ENCODE measurements around a stretch of chr2.

DNA sequence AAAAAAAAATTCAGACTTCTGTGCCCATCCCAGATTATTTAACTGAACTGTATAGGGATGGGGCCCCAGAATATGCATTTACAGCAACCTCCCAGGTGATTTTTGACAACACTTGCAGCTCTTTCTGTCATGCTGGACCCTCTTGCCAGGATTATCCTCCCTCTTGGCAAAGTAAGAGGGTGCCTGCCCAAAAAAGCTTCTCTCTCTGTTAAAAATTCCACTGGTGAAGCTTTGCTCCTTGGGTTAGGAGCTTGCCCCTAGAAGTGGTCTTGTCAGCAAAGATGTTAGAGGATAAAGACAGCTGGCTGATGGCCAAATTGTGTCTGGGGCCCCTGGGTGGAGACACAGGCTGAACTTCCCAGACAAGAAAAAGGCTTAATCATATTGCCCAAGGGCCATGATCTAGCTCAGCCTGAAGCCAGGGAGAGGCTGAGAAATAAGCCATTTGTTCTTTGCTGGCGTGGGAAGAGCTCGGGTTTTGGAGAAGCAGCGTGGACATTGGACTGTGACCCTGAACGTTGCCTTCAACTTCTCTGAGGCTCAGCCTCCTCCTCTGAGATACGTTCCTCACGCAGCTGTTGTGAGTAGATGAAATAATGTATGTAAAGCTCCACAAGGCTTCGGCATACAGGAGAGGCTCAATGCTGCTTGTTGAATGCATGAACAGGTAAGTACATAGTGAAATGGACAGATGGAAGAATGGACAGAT lies 153.1 kb downstream of the ZFP36L2 start:
- PRO-cap, 2 experiments: peak in 2 of 2 experiments; most common plus-strand start position 445 of the sequence (in 2)

DNA sequence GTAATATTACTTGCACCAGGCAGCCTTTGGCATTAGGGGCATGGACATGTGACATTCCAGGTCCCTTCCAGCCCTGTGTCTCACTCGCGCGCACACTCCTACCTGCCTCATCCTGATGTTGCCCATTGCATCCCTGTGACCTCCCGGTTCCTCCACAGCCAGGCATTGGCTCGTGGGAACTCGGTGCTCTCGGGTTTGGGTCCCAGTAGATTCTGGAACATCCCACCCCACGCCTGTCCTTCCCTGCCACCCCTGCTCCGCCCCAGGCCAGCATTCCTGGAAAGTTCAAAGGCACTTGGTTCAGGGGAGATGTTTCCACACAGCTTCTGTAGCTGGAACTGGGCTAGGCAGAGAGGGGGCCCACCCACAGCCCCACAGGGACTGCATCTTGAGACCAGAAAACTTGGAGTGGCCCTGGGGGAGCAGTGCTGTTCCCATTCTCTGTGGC lies 69.0 kb downstream of the ZFP36L2 start:
- PRO-cap, 2 experiments: no peak in any of the 2 experiments

DNA sequence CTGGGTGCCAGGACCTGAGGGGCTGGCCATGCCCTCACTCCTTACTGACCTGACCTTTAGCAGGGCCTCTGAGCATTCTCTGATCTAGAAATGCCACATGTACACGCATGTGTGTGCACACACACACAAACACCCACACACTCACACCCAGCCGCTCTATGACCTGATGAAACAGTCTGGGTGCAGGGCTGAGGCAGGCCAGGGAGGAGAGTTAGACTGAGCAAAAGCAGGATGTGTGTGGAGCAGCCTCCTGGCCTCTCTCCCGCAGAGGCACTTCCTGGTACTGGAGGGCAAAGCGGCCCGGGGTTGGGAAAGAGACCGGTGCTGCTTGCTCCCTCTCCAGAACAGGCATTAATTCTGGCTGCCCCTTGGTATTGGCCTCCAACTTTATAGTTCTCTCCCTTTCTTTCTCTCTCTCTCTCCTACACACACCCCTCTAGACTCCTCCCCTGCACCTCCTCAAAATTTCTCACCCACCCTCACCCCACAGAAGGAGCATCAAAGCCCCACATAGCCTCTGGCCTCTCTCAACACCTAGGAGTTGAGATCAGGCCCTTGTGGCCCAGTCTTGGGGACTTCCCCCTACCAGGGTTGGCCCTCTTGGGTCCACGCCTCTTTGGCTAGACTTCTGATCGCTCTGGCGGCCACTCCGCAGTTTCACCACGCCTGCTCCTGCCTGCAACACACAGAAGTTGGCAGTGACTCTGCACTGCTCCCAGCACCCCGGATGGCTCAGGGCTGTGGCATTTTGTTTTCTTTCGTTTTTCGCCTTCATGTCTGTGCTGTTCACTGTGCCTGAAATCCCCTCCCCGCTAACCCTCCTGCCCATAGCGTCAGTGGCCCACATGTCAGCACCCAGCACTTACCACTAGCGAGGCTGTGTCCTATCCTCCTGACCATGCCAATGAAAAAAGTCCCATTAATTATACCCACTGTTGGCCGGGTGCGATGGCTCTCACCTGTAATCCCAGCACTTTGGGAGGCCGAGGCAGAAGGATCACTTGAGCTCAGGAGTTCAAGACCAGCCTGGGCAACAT lies 67.6 kb downstream of the ZFP36L2 start:
- PRO-cap, 2 experiments: peak in 2 of 2 experiments; most common plus-strand start position 654 of the sequence (in 1); most common minus-strand start position 543 of the sequence (in 1)

DNA sequence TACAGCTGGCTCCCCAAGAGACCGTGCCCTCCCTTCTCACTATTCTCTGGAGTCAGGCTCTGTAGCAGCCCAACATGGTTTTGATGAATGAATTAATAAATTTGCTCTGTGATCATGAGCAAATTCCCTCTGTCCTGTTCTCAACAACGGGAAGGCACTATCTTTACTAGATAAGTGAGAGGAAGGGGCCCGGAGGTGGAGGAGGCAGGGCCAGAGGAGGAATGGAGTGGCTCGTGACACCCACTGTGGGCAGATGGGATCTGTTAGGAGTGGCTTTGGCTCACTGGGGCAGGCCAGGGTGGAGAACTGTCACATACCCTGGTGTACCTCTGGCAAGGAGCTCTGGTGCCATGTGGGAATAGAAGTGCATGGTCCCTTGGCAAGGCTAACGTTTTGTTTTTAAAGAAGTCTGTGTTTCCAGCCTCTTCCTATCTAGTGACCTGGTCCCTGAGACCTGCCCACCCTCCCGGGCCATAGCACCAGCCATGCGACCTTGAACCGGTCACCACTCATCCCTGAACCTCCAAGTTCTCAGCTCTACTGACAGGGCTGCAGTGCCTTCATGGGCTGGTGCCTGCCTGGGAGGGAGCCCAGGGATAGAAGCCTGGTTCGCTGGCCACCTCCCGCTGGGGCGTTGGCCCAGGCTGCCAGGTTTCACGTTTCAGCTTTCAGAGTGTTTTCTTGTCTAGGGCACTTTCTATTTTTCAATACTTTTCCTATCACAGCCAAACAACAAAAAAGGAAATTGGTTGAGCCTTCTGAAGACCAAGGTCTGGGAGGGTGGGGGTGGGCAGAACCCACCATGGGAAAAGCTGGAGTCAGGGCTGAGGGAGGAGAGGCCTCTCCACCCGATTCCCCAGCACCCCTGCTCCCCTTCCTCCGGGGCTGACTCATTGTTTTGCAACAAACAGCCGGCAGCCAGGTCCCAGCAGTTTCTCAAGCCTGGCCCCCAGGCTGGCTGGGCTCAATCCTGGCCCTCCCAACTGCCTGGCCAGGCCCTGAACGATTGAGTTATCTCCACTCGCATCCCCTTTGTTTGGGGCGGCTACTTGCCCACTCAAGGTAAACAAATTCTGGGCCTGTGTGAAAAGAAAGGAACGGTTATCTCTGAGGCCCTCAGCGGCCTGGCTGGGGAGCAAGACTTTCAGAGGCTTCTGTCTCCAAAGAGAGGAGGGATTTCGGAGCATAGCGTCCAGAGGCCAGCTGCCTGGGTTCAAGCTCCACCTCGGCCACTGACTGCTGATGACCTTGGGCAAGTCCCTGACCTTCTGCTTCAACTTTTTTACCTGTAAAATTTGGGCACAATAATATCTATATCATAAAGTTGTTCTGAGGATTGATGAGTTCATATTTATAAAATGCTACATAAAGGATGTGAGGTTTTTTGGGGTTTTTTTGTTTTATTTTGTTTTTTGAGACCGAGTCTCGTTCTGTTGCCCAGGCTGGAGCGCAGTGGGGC lies 47.7 kb downstream of the ZFP36L2 start:
- PRO-cap, 2 experiments: peak in 1 of 2 experiments; most common plus-strand start position 931 of the sequence (in 1); most common minus-strand start position 867 of the sequence (in 1)

GRCh38 chr2:43222365-43222697 lies 4.1 kb downstream of the ZFP36L2 start:
- PRO-cap, 2 experiments: no peak in any of the 2 experiments

DNA sequence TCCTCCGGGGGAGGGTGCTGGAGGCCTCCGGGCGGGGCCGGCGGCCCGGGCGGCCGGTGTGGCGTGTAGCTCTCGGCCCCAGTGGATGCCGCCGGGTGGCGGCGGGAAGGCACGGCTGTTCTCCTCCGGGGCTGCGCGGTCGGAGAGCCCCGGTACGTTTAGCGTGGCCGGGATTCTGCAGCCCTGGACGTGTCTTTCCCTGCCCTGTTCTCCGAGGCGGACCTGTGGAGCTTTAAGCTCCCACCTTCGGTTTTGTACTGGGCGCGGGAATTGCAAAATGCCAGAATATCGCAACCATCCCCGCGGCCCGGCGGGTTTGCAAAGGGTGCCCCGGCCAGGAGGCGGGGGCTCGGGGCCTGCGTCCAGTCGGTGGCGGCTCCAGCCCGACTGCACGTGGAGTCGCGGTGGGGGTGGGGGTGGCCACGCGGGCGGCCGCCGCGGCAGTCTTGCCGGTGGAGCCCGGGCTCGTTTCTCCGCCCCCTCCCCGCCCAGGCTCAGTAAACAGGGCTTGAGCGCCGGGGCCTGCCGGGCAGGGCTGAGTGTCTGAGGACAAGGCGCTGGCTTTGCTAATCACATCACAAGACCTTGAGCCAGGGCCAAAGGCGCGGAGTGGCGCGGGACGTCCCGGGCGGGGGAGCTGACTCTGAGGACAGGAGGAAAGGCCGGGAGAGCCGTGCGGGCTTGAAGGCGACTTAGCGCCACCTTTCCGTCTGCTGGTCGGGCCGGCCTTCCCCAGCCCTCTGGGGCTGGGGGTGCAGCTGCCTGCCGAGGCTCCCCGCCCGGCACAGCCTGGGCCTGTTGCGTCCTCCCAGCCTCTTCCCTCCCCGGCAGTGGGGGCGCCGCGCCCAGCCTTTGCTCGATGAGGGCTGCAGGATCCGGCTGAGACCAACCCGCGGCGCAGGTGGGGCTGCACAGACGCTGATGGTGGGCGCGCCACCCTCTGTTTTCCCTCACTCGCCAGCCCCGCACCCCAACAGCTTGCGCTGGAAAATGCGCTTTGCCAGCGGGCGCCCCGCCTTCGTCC lies 688 bp upstream of the ZFP36L2 start:
- PRO-cap, 2 experiments: peak in 2 of 2 experiments; most common plus-strand start position 81 of the sequence (in 2); most common minus-strand start position 391 of the sequence (in 2)

DNA sequence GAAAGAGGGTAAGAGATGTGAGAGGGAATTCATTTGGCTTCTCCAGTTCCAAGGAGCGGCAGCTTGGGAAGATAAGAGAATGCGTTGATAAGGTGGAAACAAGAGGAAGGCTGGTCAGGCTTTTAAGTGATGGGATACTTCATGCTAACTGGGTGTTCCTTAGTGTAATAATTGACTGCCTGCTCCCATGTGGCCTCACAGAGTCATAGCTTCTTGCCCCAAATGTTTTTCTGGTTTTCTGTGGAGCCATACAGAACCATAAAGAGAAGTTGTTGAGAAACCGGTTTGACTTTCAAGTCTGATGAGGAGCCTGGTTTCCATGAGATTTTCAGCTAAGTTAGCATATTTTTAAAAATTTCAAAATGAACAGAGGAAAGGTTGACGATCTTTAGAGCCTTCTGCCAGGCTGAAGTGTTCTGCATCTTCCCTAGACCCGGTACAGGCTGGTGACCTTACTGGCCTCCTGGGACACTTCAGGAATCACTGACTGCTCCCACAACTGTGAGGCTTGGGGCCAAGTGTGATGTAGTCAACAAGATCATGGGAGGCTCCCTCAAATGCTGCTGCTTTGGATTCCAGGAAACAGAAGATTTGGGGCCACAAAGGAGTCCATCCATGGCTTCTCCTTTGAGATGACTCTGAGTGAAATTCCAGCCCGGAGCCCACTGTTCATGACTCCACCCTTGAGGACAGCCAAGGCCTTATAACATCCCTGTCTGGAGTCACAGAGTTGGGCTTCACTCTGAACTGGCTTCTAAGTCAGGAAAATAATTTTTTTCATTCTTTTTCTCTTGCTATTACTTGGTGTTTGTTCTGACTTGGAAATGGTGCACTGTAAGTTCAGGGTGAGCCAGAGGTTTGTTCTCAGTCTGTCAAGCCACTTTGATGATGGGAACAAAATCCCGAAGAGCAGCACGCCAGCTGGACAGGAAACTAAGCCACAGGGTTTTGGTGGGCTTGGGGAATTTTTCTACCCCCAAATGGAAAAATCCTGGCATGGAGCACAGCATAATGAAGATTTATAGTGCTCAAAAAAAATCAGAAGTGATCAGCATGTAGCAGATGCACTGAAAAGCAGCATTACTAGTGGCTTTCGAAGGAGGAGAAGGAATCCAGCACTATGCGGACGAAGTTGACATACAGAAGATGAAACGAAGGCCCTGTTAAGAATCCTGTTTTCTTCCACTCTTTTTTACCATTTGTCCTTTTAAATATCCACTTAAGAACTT lies 97.9 kb upstream of the ZFP36L2 start:
- PRO-cap, 2 experiments: no peak in any of the 2 experiments

- PRO-cap, 2 experiments: peak in 1 of 2 experiments; most common plus-strand start chr2:43331607 (in 1); most common minus-strand start chr2:43331555 (in 1)
Observed at GRCh38 chr2:43331341-43331927, 105.0 kb upstream of the ZFP36L2 start.

DNA sequence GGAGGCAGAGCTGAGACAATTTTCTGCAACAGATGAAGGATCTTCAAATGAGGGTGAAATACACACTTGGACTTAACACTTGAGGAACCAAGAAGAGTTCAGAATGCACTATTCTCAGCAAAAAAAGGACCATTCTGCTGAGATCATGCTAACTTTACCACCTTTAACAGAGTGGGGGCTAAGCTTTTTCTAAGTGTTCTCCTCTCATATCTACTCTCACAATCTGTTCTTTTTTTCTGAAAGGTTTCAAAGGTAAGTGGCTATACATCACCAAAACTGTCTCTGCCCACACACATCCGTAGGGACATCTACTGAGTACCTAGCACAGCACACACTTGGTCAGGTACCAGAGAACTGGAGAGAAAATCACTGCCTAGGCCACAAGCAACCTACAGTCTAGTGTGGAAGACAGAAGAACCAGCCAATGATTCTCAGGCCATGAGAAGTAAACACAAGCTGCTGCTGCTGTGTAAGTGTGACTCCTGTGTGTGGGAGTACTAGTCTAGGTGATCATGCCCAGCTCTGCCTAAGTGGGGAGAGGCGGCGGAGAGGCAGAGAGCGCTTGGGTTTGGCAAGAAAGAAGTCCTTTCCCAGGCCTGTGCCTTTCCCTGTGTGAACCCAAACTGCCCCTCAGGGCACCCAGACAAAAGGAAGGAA lies 176.0 kb upstream of the ZFP36L2 start:
- PRO-cap, 2 experiments: no peak in any of the 2 experiments

DNA sequence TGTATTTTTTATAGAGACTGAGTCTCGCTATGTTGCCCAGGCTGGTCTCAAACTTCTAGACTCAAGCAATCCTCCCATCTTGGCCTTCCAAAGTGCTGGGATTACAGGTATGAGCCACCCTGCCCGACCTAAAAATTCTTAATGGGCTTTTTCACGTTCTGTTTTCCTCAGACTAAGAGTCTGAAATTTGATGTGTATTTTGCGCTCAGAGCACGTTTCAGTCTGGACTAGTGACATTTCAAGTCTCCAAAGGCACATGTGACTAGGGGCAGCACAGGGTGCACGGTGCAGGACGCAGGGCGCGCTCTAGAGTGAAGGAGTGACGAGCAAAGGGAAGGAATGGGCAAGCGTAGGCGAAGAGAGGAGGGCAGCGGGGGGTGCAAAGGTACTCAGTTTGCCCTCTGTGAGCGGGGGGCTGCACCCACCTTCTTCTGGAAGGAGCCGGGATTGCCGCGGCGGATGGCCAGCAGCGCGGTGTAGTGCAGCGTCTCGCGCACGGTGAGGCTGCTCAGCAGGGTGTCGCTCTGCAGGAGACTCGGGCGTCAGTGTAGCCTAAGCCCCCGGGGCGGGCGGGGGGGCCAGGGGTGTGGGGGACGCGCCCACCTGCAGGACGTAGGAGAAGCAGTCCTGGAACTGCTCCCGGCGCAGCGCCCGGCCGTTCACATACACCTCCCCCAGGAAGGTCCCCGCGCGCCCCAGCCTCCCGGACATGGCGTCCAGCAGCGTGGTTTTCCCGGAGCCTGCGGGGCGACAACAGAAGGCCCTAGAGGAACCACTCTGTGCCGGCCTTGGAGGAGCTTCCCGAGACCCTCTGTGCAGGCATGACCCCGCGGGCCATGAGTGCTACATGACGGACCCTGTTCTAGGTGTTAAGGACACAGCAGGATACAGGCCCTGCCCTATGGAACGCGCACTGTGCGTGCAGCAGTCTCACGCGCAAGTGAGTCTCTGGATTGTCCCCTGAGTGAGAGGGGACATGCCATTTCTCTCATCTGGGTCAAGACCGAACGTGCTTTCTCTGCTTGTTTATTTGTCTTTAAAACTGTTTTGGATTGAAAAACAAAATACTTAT lies 7.0 kb downstream of the ABCG5 start:
- PRO-cap, 2 experiments: no peak in any of the 2 experiments

- PRO-cap, 2 experiments: no peak in any of the 2 experiments
Observed at GRCh38 chr2:43888225-43888799, 49.5 kb downstream of the ABCG8 start.

- PRO-cap, 2 experiments: no peak in any of the 2 experiments
Observed at GRCh38 chr2:43963385-43963972, 32.3 kb downstream of the LRPPRC start.

GRCh38 chr2:44060965-44061503 lies 65.2 kb upstream of the LRPPRC start:
- PRO-cap, 2 experiments: no peak in any of the 2 experiments

DNA sequence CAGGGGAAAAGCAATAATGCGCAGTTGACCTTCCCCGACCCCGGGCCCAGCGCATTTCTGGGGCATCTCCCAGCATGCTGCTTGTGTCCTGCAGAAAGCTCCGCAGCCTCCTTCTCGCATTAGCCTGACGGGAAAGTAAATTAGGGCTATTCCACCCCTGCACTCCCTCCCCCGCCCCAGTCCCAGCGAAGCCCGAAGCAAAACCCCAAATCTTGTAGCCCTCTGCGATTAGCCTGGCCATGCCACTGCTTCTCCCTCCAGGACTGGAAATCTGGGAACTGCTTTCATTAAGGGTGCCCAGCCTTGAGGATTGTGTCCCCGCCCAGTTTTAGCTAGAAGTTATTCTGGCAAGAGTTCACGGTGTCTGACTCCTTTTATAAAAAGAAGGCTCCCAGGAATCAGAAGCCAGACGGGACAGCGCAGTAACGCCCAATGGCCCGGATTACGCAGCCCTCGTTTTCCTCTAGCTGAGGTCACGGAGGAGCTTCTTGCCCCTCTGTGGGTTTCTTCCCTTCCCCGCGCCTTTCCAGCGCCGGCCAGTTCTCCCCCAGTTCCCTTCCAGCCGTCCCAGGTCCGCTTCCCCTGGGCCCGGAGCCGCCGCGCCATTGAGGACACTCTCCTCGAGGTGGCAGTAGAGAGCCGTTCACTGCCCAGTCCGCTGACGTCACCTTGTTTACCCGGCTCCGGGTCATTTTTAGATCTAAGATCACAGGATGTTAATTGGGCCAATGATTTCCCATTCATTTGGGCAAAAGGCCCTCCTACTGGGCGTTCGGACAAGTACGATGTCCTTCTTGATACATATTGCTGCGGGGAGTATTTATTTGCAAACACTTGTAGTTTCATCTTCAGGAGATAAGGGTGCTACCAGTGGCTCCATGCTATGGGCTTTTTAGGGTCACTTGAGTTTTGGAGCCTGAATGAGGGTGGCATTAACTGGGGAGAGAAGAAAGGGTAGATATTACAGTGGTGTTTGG lies 81.6 kb upstream of the PPM1B start:
- PRO-cap, 2 experiments: peak in 2 of 2 experiments; most common plus-strand start position 744 of the sequence (in 2); most common minus-strand start position 607 of the sequence (in 1)

GRCh38 chr2:44170908-44171636 lies 2.4 kb downstream of the PPM1B start:
- PRO-cap, 2 experiments: no peak in any of the 2 experiments

DNA sequence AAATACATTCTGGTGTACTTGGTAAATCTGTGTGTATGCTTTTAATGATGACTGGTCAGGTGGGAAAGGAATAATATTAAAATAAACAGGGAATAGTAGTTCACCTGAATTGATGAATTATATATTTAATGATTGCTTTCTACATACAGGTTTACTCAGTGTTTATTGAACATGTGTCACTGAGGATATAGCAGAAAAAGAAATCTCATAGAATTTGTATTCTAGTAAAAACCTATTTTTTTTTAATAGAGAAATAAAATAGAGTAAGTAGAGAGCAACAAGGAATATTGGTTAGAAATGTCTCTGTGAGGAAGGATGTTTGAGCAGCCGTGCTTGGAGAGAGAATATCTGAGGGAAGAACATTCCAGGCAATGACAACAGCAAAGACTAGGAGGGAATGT lies 46.9 kb downstream of the PPM1B start:
- PRO-cap, 2 experiments: no peak in any of the 2 experiments

DNA sequence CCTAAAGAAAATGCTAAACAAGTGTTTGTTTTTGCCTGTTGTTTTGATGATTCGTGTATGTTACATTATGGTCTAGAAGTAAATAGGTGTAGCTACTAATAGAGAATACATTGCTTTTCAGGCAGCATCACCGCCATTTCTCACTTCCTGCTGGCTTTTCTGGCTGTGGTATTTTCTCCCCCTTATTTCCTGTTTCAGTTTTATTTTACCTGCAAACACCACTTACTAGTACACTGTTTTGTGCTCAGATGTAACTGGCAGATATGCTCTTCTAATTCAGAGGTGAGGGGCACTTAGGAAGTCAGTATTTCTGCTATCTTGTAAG lies 38.1 kb upstream of the SLC3A1 start:
- PRO-cap, 2 experiments: no peak in any of the 2 experiments

- PRO-cap, 2 experiments: no peak in any of the 2 experiments
Observed at GRCh38 chr2:44938630-44939703, 2.5 kb upstream of the SIX3 start.

- PRO-cap, 2 experiments: no peak in any of the 2 experiments
Observed at GRCh38 chr2:44952019-44952641, 10.6 kb downstream of the SIX3 start.

DNA sequence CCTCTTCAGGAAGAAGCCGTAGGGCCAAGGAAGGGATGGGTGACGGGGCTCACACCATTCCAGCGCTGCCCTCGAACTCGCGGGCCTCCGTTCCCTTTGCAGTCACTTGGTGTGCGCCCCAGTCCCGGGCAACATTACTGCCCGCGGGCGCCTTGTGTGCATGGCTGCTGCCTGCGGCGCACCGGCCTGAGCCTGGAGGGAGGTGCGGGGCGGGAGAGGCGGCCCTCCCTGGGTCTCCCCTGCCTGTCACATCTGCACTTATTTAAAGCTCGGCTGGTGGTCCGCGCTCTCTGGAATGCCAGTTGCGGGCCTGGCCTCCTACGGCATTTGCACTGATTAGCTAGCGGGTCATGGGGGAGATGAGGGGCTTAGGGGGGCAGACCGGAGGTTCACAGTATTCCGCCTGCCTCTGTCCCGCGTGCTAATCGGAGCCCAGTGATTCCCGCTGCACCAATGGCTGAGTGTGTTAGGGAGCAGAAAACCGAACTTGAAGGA lies 161.0 kb upstream of the SIX2 start:
- PRO-cap, 2 experiments: no peak in any of the 2 experiments